H7 (cell line): ENCODE measurements around the genes NEURL4, KCTD11, DNAH2, TMEM88 and CYB5D1.

- RAMPAGE, long total RNA: start-site peak on the plus strand at chr17:7329718-7329743, 7 reads
Measured at GRCh38 chr17:7329255-7330059, at the start of gene NEURL4. Gene NEURL4 (minus strand): TSS chr17:7329335.

GRCh38 chr17:7352125-7352819 is at the start of gene KCTD11:
Gene KCTD11 (plus strand): TSS chr17:7352162.
- RAMPAGE, long total RNA: no peak

DNA sequence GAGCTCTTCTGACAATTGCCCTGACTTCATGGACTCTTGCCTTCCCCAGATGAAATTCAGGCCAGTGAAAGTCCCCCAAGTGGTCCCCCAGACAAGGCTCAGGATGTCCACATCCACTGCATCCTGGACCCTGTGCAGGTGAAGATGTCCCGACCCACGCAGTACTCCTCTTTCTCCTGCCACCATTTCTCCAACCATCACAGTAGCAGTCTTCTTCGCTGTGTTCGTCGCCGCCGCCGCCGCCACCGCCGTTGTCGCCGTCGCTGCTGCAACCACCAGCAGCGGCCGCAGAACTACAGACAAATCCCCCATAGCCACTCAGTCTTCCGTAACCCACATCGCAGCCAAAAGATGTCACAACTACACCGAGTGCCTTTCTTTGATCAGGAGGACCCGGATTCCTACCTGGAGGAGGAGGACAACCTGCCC is 737 bp downstream of the SPEM2 start:
- RAMPAGE, long total RNA: no peak

DNA sequence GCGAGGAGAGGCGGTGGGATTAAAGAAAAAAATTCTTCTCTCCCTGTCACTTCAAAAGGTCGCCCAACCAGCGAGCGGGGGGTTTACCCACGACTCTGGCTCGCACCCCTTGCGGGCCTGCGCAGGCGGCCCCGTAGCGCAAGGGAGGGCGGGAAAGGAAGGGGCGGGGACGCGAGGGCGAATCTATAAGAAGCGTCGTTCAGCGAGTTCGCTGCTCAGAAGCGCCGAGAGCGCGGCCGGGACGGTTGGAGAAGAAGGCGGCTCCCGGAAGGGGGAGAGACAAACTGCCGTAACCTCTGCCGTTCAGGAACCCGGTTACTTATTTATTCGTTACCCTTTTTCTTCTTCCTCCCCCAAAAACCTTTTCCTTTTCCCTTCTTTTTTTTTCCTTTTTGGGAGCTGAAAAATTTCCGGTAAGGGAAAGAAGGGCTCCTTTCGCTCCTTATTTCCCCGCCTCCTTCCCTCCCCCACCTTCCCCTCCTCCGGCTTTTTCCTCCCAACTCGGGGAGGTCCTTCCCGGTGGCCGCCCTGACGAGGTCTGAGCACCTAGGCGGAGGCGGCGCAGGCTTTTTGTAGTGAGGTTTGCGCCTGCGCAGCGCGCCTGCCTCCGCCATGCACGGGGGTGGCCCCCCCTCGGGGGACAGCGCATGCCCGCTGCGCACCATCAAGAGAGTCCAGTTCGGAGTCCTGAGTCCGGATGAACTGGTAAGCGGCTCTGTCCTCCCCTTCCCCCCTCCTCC is 3.1 kb downstream of the SLC35G6 start:
- RAMPAGE, long total RNA: start-site peak on the plus strand centred at position 216 of the sequence, 5 bp wide, 114 reads; start-site peak on the plus strand centred at position 645 of the sequence, 91 bp wide, 29 reads

GRCh38 chr17:7507947-7508664 is 26.9 kb downstream of the SLC35G6 start:
- RAMPAGE, long total RNA: no peak

- RAMPAGE, long total RNA: no peak
Measured at GRCh38 chr17:7560196-7560765, 1.4 kb upstream of the SENP3 start.

DNA sequence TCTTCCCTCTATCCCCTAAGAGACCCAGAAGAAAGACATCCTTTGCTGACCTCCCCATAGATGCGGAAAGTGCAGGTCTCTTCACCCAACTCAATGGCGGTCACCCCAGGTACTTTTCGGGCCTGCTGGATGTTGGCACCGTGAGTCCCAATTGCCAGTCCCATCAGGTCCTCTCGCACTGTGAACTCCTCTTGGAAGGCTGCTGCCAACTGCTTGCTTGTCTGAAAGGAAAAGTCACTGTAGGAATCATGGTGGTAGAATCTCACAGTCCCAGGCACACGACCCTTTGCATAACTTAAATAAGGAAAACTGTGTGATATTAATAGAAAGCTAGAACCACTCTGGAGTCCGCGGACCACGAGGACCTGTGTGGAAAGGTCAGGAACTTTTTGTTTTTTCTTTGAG is 5.9 kb upstream of the SOX15 start:
- RAMPAGE, long total RNA: no peak

- RAMPAGE, long total RNA: no peak
Measured at GRCh38 chr17:7686362-7687037, 790 bp downstream of the TP53 start.

DNA sequence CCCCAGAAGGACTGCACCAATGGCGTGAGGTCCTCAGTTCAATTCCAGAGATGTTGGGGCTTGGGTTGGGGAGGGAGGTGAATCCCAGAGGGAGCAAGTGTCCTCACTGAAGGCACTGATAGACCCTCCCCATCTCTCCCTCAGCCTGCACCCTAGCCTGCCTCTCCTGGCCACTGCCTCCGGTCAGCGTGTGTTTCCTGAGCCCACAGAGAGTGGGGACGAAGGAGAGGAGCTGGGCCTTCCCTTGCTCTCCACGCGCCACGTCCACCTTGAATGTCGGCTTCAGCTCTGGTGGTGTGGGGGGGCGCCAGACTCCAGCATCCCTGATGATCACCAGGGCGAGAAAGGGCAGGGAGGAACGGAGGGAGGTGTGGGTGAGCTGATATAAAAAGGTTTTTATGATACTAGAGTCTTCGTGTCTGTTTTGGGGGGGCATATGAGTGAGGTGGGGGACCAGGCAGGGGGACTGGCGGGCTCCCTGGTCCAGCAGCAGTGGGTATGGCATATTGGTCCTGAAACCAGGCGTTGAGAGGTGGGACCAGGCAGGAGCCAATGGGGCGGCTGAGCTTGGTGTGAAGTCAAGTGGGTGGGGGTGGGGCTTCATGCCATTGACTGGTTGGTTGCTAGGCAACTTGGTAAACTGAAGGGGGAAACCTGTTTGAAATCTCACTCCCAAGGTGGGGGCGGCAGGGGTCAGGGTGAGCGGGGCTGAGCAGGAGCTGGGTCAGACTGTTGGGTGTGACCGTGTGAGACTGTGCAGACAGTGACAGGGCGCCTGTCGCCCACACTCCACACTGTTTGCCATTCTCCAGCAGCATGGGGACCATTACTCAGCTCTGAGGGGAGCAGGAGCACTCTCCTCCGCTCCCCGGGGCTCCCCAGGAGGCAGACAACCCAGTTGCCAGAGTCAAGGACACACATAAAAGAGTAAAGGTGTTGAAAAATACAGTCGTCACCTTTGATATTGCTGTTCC is 1.6 kb upstream of the EFNB3 start:
- RAMPAGE, long total RNA: no peak

DNA sequence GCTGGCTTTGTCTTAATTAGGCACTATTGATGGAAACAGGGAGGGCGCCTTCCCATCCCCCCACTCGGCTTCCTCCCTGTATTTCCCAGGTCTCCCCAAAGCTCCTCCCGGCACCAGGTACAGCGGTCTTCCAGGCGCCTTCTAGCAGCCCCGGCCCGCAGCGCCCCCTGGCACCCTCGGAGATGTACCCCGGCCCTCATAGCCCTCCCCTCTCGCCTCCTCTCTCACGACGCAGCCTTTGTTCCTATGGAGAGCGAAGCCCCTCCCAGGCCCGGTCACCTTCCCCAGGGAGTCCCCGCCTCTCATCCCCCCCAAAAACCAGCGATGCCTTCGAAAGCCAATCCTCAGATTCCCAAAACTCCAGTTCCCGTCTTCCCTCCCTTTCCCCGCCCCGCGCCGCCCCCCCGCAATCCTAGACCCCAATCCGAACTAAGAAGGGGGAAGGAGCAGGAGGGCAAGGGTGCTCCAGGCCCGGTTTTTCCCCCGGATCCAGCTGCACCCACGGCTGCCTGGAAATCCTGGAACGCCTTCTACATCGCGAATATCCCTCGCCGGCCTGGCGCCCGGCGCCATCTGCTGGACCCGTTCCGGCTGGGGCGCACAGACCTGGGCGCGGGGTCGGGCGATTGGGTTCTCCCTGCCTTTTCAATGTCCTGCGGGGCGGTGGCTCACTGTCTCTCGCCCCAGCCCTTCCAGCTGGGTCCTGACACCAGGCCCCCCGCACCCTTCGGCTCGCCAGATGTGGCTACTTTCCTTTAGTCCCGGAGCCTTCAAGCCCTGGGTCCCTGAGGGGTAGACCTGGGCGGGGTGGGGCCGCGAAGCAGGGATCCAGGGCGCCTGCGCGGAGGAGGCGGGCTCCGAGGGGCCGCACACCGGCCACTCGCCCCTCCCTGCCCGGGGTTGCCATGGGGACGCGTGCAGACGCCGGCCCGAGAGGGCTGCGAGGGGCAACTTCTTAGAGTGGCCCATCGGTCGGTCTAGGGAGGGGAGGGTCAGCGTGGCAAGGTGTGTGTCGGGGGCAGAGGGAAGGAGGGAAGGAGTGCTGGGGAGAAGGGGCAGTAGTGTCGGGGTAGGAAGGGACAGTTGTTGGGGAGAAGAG is at the start of gene DNAH2:
DNAH2 (plus strand) TSS at position 918 of the 1,099 bp plus-strand sequence.
- RAMPAGE, long total RNA: no peak

DNA sequence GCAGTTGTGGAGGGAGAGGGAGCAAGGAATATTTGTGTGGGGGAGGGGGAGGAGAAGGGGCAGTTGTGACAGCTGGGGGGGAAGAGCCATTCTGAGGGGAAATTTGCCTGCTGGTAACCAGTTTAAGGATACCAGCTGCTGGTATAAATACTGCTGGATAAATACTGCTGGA is 268 bp downstream of the DNAH2 start:
- RAMPAGE, long total RNA: no peak

- RAMPAGE, long total RNA: no peak
Measured at GRCh38 chr17:7767604-7768169, 50.1 kb downstream of the DNAH2 start.

GRCh38 chr17:7854558-7855453 is at the start of gene TMEM88:
Gene TMEM88 (plus strand): TSS chr17:7855066.
- RAMPAGE, long total RNA: start-site peak on the plus strand at chr17:7855059-7855067, 262 reads

DNA sequence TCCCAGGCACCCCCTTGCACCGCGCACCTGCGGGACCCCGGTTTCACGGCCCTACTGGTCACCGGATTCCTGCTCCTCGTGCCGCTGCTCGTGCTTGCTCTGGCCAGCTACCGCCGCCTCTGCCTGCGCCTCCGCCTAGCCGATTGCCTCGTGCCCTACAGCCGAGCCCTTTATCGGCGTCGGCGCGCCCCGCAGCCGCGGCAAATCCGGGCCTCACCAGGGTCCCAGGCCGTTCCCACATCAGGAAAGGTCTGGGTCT is 517 bp downstream of the TMEM88 start:
- RAMPAGE, long total RNA: no peak

- RAMPAGE, long total RNA: no peak
Measured at GRCh38 chr17:7857815-7858155, at the start of gene CYB5D1. Gene CYB5D1 (plus strand): TSS chr17:7858003.

GRCh38 chr17:7858359-7858925 is 639 bp downstream of the CYB5D1 start:
- RAMPAGE, long total RNA: no peak

DNA sequence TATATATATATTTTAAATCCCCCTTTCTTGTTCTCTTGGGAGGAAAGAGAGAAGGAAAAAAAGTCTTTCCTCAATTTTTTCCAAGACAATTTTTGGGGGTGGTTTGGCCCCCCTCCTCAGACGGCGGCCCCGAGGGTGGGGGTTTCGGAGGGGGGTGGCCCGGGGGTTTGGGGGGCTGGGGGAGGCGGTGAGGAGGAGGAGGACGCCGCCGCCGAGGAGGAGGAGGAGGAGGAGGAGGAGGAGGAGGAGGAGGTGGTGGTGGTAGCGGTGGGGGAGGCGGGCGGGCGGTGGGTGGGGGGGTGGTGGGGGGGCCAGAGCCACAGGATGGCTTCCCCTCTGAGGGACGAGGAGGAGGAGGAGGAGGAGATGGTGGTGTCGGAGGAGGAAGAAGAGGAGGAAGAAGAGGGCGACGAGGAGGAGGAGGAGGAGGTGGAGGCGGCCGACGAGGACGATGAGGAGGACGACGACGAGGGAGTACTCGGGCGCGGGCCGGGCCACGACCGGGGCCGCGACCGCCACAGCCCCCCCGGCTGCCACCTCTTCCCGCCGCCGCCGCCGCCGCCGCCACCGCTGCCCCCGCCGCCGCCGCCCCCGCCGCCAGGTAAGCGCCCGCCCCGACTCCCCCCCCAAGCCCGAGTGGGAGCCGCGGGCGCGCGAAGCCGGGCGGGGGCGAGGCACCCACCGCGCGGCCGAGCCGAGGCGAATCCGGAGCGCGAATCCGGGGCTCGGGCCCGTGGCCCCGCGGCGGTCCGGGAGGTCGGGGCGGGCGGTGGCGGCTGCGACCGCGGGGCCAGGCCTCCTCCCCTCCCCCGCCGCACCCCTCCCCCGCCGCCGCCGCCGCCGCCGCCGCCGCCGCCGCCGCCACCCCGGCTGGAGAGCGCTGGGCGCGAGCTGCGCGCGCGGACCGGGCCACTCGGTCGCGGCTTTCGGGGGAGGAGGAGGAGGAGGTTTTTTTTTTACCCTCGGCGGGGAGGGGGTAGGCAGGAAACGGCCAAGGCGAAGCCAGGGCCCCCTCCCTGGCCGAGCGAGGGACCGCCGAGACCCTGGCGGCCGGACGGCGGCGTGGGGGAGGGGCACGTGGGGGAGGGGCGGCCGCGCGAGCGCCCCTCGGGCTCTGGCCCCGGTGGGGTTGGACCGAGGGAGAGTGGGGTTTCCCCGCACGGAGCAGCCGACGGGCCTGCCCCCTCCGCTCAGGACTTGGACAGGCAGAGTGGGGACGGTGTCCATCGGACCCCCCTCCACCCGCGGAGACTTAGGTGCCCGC is 3.7 kb upstream of the CHD3 start:
- RAMPAGE, long total RNA: start-site peak on the minus strand centred at position 758 of the sequence, 14 bp wide, 32 reads

- RAMPAGE, long total RNA: start-site peak on the plus strand at chr17:7906060-7906064, 81 reads
Measured at GRCh38 chr17:7905823-7906457, 10.1 kb downstream of the RNF227 start.

DNA sequence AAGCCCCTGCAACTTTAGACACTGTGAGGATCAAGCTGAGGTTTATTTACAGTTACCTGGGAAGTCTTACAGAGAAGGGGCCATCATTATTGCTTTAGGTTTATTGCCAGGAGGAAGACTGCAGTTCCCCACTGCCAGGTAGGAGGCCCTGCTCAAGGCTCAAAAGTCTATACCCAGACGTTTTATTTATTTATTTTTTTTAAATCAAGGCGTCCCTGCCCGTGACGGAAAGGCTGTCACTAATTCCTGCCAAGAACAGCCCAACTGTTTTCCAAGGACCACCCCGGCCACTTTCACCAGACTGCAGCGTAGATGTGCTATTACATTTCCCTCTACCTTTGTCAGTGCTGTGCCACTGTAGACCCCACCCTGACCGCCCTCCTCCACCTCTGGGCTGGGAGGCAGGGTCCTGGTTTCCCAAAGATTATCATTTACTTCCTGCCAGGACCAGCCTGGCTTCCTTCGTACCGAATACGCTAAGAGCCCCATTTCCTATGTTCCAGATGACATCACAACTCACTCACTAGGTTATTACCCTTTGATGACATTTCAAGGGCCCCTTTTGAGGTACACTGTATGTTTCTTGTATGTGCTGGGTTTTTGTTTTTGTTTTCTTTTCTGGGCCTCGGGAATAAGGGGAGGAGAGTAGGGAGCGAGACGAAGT is 6.2 kb upstream of the RNF227 start:
- RAMPAGE, long total RNA: no peak

DNA sequence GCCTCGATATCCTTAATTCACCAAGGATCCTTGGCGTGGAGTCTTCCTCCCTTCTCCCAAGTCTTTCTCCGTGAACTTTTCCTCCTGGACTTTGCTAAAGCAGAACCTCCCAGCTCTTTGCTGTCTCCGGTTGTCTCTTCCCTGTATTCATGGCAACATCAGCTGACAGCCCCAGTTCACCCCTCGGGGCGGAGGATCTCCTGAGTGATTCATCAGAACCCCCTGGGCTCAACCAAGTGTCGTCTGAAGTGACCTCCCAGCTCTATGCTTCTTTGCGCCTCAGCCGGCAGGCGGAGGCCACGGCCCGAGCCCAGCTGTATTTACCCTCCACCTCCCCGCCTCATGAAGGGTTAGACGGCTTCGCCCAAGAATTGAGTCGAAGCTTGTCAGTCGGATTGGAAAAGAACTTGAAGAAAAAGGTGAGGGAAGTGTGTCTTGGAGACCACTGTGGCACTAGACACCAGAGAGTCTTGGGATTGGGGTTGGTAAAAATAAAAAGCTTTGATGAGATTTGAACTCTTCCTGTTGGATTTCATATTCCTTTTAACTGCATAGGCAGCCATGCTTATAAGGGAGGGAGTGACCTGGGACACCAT is 1.0 kb downstream of the CNTROB start:
- RAMPAGE, long total RNA: no peak